Astrocyte (in vitro differentiated cells and primary cell): Measurements from ENCODE around the gene AMACR.

DNA sequence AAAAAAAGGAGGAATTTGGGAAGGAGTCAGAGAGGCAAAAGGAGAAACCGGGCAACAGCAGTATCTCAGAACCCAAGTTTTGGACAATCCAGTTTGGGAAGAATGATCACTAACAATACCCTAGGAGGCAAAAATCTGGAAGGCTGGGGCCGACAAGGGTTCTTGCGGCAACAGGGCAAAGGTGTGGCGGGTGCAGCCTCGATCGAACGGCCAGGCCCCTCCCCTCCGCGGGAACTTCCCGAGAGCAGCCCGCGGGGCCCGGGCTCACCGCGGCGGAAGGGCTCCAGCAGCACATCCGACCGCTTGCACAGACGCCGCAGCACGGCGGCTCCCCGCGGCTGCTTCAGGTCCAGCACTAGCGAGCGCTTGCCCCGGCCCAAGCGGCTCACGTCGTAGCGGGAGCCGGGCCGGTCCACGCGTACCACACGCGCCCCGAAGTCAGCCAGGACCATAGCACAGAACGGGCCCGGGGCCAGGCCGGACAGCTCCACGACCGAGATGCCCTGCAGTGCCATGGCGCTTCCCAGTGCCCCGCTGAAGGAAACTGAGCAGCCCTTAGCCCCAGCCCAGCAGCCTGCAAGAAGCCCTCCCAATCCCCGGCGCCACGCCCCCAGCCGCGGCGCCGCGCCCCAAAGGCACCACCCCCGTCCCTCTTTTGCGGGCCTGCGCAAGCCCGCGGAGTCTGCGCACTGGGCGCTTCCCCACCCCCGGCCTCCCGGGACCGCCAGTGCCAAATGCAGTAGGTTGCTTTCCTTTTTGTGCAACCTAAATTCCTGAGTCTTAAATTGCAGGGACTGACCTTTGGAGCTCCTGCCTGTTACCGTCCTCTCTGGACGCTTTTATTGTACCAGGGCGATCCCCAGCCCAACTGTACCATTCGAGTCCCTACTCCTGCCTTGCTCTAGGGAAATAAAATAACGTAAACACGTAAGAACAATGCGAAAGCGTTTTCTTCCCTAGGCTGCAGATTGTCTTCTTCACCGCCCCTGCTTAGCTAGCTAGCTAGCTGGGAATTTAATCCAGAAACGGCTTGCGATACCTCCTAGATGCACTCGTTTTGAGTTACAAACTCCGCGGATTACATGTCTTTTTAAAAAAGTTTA, at the start of gene AMACR:
Gene AMACR, minus strand, starts transcription at position 546 of the 1,103 bp plus-strand sequence.
- PRO-cap, result bidirectional peak, plus-strand start at position 292 of the sequence, minus-strand start at position 323 of the sequence; bidirectional peak, plus-strand start at position 433 of the sequence, minus-strand start at position 546 of the sequence
- RRBS, 2 experiments, result 0 to under 1% methylated on average over 8 to 24 of the region's 77 CpGs

DNA sequence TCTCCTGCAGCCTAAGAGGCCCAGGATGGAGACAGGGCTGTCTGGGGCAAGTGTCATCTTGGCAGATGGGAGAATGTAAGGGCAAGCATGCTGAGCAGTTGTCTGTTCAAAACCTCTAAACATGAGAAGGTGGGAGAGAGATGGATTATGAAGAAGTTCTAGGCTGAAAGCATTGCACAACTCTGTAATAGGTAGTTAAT, 244.5 kb upstream of the RAI14 start:
- PRO-cap, result no peak

GRCh38 chr5:34466320-34467044, 189.6 kb upstream of the RAI14 start:
- PRO-cap, result no peak
- RRBS, 2 experiments, result no CpG with 5 or more reads among the region's 5 CpGs

DNA sequence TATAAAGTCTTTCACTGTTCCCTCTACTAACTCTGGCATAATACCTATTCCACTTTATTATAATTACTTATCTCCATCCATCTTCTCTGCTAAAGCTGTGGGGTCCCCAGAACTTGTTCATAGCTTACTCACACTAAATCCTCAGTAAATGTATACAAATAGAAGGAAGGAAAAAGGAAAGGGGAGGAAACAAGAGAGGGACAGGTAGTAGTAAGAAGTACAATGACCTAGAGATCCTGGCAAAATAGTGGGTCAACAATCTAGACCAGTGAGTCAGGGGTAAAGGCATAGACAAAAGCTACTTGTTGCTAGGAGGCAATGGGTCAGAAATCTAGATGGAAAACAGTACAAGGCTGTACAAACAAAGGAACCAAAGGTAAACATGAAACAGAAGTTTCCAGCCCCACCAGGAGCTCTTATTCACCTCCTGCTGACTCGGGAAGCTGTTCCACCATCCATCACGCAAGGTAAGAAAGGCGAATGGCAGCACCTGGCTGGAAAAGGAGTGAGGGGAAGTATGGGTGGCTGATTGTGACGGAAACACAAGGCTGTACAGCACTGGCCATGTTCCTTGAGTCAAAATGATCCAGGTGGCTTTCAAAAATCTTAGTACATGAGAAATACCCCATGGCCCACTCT, 70.6 kb upstream of the RAI14 start:
- PRO-cap, result no peak
- RRBS, 2 experiments, result no CpG with 5 or more reads among the region's 4 CpGs

- PRO-cap, result no peak
- RRBS, 2 experiments, result no CpG with 5 or more reads among the region's 2 CpGs
These were observed 7.3 kb upstream of the RAI14 start for GRCh38 chr5:34648878-34649085.

DNA sequence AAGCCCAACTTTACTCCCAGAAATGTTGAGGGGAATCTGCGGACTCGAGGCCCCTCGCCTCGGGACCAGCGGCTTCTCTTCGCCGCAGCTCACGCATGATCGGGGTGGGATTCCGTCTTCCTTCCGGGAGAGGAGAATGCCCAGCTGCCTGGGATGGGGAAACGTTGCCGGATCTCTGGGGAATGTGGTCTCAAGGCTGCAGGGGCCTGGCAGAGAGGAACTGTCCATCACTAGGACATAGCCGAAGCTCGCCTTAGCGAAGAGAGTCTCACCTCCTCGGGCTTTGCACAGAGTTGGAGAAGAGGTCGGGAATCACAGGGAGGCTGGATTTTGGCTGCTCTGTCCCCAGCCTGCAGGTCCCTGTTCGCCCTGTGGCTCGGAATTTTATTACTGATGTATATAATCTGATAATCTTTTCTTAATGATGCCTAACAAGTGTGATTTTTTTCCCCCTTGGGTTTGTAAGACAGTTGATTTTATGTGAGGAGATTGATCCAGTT, 1.4 kb downstream of the RAI14 start:
- PRO-cap, result no peak
- RRBS, 2 experiments, result no CpG with 5 or more reads among the region's 20 CpGs

- PRO-cap, result no peak
- RRBS, 2 experiments, result no CpG with 5 or more reads among the region's 3 CpGs
These were observed 1.9 kb downstream of the PRLR start for GRCh38 chr5:35228208-35228904.

DNA sequence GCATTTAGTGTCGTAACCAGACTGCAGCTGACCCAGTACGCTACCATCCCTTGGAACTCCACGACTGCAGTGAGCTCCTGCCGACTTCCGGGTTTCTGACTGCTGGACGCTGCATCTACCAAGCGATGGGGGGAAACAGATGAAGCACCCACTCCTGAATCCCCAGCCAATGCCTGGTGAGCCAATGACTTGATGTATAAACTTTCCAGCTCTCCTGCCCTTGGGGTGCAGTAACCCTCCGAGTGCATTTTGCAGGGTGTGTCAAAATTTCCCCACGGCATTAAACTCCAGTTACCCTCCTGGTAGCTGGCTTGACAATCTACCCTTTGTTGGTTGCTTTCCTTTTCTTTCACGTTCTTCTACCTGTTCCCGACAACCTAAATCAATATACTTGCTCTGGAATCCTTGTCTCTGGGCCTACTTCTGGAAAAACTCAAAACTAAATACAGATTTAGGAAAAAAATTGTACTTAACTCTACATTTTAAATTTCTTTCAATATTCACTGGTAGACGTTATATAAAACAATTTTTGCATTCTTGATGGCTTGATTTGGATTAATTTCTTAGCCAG, 174.6 kb upstream of the PRLR start:
- PRO-cap, result no peak
- RRBS, 2 experiments, result no CpG with 5 or more reads among the region's 12 CpGs

GRCh38 chr5:35803920-35804526, 52.7 kb upstream of the IL7R start:
- PRO-cap, result no peak
- RRBS, 2 experiments, result no CpG with 5 or more reads among the region's 5 CpGs

GRCh38 chr5:35876152-35876957, 19.7 kb downstream of the IL7R start:
- PRO-cap, result no peak
- RRBS, 2 experiments, result no CpG with 5 or more reads among the region's 6 CpGs

DNA sequence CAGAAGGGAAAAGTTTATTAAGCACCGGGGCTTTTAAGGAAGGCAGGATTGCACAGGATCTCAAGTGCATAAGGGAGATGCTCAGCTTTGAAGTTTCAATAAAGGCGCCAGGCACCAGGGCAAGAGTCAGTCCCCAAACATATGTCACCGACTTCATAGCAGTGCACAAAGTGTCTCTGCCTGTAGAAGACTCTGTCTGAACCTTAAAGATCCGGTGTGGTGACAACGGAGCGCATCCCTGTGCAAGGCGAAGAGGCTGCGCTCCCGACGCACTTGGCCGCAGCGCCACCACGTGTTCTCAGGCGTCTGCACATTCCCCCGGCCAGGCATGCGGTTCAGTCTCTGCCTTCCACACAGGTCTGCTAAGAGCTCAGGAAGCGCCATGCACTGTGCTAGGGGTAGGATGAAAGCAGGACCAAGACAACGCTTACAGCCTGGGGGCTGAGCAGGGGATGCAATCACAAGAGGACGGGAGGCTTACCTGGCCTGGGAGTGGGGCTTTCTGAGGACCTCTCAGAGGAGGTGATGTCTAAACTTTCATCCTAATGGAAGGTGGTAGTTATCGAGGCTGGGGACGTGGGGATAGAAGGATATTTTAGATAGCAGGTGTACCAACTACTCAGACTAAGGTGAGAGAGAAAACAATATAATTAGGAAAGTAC, 13.5 kb downstream of the CAPSL start:
- PRO-cap, result no peak
- RRBS, 2 experiments, result 2% methylated on average over 6 of the region's 21 CpGs; no CpG with 5 or more reads in 1 of the 2 experiments

- PRO-cap, result no peak
- RRBS, 2 experiments, result no CpG with 5 or more reads among the region's 7 CpGs
These were observed 71.1 kb upstream of the SLC1A3 start for GRCh38 chr5:36535257-36535795.

- PRO-cap, result no peak
- RRBS, 2 experiments, result no CpG with 5 or more reads among the region's 9 CpGs
These were observed 133.4 kb downstream of the SLC1A3 start for GRCh38 chr5:36739525-36740488.

GRCh38 chr5:36885488-36886281, 9.1 kb downstream of the NIPBL start:
- PRO-cap, result no peak
- RRBS, 2 experiments, result no CpG with 5 or more reads among the region's 15 CpGs

GRCh38 chr5:36970811-36971118, 94.2 kb downstream of the NIPBL start:
- PRO-cap, result no peak
- RRBS, 2 experiments, result no CpG with 5 or more reads among the region's 3 CpGs

DNA sequence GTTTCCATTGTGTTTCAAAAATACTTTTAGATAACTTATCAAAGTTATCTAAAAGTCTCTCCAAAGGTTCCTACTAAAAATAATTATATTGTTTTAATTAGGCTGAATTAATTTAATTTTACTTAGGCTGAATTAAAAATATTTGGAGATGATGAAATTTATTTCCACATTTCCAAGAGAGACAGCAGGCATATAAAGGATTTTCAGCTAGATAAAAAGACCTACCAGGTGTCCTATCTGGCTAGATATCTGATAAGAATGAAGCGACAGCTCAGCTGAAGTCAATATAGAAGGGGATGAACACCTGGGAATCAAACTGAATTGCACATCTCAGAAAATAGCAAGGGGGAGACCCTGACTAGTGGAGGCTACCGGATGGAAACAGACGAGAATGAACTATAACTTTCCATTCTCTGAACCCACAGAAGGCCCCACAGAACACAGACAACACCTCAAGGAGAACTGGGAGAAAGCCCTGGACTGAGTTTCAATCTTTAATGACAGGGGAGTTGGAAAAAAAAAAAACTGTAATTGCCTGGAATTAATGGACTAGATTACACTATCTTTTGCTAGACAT, 51.2 kb downstream of the CPLANE1 start:
- PRO-cap, result no peak
- RRBS, 2 experiments, result no CpG with 5 or more reads among the region's 3 CpGs

- PRO-cap, result no peak
- RRBS, 2 experiments, result no CpG with 5 or more reads among the region's 12 CpGs
These were observed 167.7 kb downstream of the GDNF start for GRCh38 chr5:37671973-37672646.

GRCh38 chr5:37838128-37838880, 1.5 kb downstream of the GDNF start:
- PRO-cap, result no peak
- RRBS, 2 experiments, result 6% methylated on average over 5 of the region's 44 CpGs

DNA sequence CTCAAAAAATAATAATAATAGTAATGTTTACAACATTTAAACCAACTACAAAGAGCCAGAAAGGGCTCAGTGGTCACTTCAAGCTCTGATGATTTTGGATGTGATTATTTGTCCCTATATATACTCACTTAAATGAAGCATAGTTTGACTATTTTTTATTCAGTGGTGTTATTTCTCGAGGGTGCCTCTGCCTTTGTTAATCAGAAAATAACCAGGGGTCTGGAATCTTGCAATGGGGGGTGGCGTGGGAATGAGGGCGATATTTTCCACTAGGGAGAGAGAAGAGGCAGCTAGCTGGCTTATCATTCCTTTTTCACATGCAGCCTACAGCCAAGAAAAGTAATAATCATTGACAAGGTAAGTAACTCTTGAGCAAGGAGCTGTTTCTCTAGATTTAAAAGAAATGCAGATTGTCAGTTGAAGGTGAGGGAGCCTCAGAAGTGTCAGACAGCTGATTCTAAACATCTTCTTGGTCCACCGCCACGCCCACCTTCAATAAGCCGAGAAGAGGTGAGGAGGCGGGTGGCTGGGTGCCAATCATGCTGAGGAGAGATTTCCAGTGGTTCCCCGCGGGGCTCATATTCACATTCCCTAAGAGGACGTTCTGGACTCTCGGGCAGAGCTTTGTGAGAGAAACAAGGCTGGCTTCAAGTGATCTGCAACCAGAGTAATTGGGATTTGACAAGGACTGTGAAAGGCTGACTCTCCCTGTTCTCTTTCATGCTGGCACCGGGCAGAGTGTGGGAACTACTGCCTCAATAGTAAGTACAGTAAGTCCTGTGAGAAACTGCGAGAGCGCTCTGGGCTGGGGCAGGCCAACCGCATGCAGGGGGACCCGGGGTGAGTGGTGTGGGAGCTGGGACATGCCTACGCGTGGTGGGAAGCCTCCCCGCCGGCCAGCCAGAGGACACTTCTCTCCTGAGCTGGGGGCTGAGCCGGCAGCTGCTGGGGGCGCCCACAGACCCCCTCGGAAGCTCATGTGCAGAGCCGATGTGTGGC, 111.2 kb downstream of the LIFR start:
- PRO-cap, result no peak
- RRBS, 2 experiments, result 45 to 66% methylated on average over 5 of the region's 24 CpGs

- PRO-cap, result no peak
- RRBS, 2 experiments, result no CpG with 5 or more reads among the region's 8 CpGs
These were observed 62.4 kb downstream of the LIFR start for GRCh38 chr5:38494012-38494476.